ENCODE results near the genes DUSP3, LSM12, RUNDC3A and CCDC43.

DNA sequence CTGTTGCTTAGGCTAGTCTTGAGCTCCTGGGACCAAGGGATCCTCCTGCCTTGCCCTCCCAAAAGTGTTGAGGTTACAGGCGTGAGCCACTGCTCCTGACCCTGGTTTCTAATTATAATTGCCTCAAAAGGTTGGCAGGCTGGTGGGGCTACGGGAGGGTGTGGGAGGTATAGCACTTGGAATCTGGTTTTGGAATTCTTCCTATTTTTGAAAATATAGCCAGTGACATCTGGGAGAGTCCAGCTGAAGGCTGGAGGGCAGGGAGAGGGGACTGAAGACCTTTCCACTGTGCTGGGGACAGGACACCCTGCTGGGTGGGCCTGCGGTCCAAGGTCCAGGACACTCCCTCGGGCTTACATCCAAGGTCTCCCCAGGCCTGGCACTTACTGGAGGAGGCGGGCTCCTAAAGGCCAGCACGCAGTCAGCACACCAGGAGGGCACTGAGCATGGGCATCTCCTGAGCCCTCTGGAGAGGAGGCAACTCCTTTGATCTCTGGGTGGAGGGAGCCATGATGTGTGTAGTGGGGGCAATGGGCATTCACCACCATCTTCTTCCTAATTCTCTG is 35.4 kb upstream of the ETV4 start:
- RRBS, result no CpG with 5 or more reads among the region's 6 CpGs

- RRBS, result 46% methylated on average over 4 of the region's 32 CpGs
Observed at GRCh38 chr17:43591594-43592638, 45.8 kb upstream of the ETV4 start.

DNA sequence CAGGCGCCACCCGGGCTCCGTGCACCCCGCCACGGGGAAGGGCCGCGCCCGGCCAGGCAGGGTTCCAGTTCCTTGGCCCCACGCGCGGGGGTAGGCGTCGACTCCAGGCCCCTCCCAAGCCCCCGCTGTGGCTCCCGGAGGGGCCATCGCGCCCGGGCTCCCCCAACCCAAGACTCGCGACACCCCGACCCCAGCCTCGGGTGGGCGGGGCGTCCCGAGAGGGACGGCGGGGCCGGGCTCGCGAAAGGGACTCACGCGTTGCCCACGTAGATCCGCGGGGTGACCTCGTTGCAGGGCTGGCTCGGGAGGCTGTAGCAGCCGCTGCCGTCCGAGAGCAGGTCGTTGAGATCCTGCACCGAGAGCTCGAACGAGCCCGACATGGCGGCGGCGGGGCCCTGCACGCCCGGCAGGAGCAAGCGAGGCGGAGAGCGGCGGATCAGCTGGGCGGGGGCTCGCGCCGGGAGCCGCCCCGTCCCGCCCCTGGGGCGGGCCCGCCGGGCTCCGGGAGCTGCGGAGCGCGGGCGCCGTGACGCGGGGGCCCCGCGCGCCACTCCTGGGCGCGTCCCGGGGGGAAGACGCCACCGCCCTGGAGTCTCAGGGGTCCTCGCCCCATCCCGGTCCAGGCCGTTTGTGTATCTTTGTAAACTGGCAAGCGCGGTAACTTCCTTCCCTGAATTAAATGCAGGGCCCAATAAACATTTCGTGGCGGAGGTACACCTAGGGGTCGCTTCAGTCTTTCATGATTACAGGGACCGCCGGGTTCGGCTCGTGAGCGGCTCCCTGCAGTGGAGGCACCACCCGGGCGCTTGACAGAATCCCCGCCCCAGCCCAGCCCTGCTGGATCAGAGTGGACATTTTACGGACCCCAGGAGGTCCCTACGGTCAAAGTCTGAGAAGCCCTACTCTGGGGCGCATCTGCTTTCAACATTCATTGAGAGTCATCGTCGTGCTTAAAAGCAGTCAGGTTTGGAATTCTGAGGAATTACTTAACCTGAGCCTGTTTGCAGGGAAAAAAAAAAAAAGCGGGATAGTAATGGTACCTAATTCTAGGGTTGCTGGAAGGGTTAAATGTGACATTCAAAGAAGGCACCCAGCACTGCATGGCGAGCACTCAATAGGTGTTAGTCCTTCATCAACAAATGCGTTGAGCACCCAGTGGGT is at the start of gene DUSP3:
Gene DUSP3, minus strand, starts transcription at position 433 of the 1,161 bp plus-strand sequence.
- RRBS, result under 1% methylated on average over 59 of the region's 104 CpGs

- RRBS, result no CpG with 5 or more reads among the region's 8 CpGs
Observed at GRCh38 chr17:43839412-43840209, 6.7 kb upstream of the MPP3 start.

- RRBS, result 84% methylated on average over 4 of the region's 8 CpGs
Observed at GRCh38 chr17:43858331-43858907, 11.4 kb downstream of the CD300LG start.

DNA sequence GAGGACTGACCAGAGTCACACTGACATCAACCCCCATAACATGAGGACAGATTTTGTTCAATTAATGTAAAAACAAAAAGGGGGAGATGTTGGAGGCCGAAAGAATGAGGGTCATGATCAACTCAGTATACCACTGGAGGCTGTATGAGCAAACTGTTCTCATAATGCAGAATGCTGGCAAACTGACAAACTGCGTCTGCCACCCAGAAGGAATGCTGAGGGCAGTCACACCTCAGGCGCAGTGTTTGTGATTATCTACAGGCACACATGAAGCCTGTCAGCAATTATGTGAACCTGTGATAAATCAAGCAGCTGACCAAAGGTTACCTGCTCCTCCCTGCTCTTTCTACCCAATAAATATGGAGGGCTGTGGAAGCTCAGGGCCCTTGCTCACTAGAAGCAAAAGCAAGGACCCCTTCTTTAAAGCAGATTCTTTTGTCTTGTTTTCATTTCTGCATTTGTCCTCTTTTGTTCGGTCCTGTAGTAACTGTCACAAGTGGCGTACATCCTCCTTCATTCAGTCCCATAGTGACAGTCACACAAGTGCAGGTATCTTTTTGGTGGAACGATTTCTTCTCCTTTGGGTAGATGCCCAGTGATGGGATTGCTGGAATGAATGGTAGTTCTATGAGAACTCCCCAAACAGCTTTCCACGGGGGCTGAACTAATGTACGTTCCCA is 27.4 kb downstream of the CD300LG start:
- RRBS, result no CpG with 5 or more reads among the region's 8 CpGs

- RRBS, result no CpG with 5 or more reads among the region's 25 CpGs
Observed at GRCh38 chr17:43908070-43908720, 859 bp upstream of the MPP2 start.

DNA sequence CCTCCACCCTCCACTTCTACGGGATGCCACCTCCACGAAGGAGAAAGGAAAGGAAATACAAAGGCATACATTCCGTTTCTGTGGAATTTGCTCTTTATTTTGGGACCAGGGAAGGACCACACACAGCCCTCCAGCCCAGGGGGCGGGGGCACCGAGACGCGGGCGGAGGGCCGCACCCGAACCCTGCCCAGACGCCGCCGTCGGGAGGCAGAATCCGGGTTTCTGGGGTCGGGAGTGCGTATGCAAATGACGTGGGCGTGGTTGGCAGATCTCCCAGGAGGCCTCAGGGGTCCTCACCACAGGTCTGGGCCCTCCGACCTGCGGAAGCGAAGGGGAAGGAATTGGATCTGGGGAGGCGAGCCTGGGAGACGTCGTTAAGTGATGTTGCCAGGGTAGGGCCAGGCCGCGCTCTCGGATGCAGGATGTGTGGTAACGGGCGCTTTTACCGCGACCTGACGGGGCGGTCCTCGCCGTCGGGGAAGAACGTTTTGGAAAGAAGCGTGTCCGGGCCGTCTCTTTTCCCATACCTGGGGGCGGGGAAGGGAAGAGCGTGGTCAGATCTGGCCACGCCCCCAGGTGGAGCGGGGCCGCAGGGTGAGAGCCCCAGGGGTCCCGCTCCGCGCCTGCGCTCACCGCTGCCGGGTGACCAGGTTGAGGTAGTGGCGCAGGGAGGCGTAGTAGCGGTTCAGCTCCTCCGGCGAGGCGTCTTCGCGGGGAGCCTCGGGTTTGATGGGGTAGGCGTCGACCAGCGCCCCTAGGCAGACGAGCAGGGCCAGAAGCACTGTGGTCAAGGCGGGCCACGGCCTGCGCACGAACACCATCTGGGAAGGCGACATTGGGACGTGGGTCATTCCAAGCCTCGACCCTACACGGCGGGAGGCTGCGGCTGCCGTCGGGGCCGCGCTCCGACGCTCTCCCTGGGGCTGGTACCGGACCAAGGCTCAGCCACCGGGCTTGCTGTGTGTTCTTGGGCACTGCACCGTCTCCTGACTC is 781 bp downstream of the PYY start:
- RRBS, result 7% methylated on average over 5 of the region's 84 CpGs

GRCh38 chr17:44006949-44007630 is 2.7 kb downstream of the NAGS start:
- RRBS, result 4% methylated on average over 3 of the region's 43 CpGs

DNA sequence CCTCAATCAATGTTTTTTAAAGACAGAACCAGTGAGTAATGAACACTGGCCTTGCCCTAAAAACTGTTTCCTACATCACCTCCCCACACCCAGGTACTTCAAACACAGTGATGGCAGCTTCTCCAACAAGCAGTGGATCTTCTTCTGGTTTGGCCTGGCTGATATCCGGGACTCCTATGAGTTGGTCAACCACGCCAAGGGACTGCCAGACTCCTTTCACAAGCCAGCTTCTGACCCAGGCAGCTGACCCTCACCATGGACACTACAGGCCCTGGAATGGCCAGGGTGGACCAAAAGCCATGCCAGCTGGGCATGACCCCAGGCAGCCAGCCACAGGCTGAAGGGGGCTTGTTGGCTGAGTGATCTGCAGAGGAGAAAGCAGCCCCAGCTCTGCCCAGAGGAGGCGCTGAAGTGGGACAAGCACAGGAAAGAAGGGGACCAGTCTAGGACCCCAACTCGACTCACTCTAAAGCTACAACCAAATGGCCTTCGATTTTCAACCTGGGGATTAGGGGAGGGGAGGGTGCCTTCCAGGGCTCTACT is 4.0 kb downstream of the NAGS start:
- RRBS, result no CpG with 5 or more reads among the region's 5 CpGs

DNA sequence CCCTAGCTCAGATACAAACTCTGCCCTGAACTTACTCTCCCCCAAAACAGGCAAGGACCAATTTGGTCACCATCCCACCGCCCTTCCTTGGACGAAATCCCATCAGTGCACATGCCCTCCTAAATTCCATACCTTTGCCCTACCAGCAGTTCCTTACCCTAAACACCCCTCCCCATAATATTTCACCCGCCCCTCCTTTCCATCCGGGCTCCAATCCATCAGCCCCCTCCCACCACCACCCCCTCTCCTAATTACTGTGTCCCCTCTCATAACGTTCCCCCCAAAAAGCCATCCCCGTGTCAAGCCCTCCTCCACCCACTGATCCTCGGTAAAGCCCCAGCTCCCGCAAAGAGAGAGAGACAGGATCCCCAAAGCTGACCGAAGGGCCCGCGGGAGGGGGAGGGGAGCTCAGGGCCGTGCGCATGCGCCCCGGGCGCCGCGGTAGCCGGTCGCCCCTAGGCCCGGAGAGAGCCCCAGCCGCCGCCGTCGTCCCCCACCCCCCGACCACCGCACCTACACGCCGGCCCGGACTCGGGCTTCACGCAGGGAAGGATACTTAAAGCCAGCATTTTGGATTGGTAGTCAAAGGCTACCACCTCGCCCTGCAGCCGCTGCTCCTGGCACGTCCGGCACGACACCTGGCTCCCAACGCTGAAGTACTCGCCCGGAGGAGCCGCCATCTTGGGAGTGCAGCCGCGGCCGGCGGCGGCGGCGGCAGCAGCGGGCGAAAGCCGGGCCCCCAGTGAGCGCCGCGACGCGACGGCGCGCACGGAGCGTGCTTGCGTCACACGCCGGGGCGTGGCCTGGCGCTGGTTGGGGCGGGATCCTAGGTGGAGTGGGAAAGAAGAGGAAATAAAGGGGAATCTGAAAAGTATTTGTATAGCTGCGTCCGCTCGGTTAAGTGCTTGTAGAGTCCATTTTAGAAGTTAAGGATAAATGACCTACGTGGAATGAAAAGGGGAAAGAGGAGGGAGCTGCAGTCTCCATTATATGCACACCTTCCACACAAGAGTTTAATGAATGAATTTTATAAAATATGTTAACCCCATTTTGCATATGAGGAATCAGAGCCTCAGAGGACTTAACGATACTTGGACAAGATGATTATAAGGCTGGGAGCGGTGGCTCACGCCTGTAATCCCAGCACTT is at the start of gene LSM12:
Gene LSM12, minus strand, starts transcription at position 764 of the 1,149 bp plus-strand sequence.
- RRBS, result under 1% methylated on average over 26 of the region's 74 CpGs

- RRBS, result no CpG with 5 or more reads among the region's 12 CpGs
Observed at GRCh38 chr17:44087427-44087950, 17.0 kb downstream of the G6PC3 start.

DNA sequence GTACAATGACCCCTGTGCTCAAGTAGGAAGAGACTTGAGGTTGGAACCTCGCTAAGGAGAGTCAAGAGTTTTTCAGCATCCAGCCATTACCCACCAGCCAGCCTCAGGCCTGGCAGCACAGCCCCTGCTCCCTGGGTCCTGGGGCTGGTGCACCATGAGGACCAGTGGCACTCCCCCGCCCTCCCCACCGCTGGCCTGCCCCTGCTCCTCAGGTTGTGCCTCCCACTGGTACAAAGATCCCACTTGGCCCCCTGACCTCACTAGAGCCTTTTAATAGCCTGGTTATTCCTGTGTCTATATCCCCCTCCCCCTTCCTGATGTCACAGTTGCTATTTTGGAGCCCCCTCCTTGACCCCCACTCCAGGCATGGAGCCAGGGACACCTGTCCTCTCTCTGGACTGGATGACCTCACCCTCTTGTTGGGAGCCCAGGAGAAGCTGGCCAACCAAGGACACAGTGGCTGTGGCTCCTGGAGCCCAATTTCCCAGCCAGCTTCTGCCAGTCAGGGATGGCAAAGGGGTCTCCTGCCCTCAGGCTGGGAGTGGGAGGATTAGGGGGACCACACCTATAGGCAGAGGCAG is 11.2 kb downstream of the HDAC5 start:
- RRBS, result no CpG with 5 or more reads among the region's 3 CpGs

DNA sequence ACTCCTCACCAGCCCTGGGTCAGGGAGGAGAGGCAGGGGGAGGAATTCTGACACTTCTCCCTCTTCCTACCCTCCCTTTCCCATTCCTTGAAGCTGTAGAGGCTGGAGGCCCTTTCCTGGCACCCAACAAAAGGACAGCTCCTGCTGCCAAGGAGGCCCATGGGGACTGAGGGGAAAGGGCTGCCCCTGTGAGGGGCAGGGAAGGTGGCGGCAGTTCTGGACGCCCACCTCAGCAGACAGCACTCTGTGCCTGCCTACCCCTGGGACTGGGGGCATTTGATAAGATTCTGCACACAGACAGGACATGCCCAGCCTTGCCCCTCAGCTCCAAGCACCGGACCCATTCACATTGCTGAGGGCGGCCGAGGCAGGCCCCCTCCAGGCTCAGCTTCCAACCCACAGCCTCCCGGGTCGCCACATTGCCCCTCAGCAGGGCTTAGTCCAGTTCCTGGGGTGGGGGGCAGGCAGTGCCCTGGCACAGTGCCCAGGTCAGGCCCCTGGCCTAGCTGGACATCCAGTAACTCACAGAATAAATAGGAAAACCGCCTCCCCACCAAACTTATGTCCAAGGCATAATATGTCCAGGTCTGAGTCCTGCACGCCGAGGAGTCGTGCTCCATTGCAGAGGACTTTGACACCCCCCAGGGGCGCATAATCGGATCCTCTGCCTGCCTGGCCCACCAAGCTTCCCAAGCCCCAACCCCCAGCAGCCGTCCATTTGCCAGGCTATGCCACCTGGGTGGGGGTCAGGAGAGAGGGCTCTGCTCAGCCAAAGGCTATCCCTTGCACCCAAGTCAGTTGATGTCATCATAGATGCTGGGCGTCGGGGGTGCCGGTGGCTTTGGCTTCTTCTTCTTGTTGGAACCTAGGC is 6.0 kb downstream of the ATXN7L3 start:
- RRBS, result 97% methylated on average over 3 of the region's 17 CpGs

DNA sequence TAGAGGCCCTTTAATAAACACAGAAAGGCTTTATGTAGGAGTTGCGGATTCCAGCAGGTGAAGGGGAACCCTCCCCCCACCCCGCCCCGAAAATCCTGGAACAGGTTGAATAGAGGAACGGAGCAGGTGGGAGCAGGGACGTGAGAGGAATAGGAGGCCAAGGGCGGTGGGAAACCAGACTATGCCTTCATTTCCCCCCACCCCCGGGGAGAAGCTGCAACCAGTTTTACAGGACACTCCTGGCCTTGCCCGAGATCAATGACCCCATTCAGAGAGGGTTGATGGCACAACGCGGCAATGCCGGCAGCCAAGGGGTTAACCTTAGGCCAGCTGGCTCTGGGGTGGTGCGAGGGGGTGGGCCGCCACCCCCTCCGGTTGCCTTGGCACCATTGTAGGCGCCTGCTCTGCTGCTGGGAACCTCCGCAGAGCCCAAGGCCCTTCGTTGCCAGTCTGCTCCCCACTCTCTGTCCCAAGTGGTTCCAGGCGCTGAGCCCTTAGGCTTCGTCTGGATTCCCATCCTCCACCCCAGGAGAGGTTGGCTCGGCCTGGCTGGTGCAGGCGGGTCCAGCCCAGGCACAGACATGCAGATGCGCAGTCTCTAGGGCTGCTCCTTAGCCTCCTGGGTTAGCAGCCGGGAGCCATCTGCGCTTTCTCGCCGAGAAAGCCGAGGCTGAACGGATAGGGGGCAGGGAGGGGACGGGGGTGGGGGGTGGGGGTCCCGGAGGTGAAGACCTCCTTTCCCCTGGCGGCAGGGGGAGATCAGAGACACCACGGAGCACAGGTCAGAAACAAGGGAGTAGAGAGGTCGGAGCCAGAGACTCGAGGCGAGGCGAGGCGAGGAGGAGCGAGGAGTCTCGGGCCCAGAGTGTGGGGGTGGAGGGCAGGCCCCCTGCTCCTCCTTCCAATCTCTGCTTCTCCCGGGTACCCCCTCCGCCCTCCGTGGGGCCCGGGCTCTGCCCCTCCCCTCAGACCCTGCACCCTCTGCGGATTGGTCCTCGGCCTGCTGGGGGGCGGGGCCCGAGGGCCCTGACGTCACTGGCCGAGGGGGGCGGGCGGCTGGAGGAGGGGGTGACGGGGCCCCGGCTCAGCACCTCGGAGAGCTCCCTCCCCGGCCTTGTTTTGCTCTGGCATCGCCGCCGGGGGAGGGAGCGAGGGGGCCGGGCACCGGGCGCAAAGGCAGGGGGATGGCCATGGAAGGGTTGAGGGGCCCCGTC is at the start of gene RUNDC3A:
Gene RUNDC3A, plus strand, starts transcription at position 1,077 of the 1,214 bp plus-strand sequence.
- RRBS, result under 1% methylated on average over 11 of the region's 63 CpGs

DNA sequence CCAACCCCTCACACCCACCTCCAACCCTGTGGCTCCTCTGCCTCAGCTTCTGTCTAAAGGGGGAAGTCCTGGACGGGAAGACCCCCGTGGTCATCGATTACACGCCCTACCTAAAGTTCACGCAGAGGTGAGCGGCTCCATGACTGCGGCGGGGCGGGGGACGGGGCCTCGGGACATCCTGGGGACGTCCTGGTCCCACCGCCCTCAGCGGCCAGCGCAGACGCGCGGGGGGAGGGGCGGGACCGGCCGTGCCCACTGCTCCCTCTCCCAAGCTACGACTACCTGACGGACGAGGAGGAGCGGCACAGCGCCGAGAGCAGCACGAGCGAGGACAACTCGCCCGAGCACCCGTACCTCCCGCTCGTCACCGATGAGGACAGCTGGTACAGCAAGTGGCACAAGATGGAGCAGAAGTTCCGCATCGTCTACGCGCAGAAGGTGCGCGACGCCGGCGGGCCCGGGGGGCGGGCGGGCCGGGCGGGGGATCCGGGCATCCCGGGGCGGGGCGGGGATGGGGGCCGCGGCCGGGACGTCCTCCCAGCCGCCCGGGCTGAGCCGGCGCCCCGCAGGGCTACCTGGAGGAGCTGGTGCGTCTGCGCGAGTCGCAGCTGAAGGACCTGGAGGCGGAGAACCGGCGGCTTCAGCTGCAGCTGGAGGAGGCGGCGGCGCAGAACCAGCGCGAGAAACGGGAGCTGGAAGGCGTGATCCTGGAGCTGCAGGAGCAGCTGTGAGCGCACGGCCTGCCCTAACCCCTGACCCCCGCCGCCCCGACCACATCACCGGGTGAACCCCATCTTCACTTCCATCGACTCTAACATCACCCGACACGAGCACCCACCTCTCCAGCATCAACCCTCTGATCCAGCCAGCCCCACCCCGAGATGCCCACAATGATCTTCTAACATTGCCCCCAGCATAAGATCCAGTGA is 6.7 kb downstream of the RUNDC3A start:
- RRBS, result 1% methylated on average over 8 of the region's 86 CpGs

DNA sequence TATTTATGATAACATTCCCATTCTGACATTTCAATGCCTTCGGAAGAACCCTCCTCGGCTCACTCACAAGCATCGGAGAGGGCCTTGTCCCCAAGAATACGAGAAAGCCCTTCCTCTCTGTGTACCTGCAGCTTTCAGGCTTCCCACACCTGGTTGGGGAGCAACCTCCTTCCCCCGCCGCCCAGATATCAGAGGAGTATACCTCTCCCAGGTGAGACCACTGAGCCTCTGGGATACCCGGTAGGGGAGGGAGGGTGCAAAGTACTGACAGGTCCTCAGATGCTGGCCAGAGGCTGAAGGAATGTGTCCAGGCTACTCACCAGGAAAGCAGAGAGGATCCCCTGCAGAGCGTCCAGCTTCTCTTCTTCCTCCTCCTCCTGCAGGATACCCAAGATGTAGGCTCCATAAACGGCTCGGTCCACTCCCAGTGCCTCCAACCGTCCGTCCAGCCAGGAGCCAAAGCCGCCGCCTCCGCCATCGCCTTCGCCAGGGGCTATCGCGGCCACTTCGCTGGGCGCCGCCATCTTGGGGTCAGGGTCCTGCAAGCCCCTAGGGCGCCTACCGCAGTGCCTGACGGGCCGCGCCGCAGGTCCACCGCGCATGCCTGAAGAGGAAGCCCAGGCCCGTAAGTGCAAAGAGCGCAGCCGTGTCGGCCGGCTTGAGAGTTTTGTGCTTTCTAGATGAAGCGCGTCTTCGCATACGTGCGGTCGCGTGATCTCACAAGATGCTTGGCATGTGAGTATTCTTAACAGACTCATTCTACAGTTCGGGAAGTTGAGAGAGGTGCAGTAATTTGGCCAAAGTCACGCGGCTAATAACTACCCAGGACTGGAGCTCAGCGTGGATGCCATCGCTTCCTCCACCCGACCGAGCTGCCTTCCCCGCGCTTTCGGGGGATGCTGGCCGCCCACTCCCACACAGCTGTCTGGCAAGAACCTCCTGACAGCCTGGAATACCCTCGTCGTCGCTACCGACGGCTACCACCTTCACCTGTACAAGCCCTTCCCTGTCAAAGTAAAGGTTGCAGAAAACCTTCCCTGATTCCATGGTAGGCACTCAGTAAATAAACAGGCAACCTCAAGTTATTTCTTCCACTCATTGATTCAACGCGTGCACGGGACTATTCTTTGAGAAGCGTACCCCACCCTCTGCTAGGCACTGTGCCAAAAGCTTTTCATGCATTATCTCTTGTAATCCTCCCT is at the start of gene CCDC43:
Gene CCDC43, minus strand, starts transcription at position 547 of the 1,202 bp plus-strand sequence.
- RRBS, result no CpG with 5 or more reads among the region's 62 CpGs

DNA sequence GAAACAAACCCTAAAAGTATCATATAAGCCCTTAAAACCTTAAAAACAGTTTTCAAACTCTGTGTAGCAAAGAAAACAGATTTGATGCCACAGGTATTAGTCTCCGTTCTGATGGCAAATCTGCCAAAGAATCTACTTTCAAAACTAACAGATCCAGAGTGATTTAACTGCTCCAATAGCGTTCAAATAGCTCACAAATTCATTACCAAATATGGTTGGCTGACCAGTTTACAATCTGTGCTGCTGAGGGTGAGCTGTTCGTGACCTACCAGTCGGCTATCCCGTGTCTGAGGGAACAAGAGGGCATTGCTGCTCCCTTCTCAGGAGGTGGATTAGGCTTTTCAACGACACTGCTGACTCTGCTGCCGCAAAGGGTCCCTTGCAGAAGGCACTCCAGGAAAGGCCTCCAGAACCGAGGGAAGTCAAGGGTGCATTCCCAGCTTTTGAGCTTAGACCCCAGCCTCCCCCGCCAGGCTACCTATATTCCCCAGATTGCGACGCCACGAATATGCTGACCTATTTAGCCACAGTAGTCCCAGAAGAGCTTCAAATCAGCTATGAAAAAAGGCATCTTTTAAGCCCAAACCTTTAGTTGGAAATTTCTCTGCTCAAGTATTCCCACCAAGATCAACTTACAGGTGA is 32.3 kb downstream of the GJC1 start:
- RRBS, result no CpG with 5 or more reads among the region's 12 CpGs

GRCh38 chr17:44872430-44873039 is 24.9 kb downstream of the HIGD1B start:
- RRBS, result no CpG with 5 or more reads among the region's 9 CpGs

Measured in renal cortical epithelial cell (primary cell).